Karpas-422 (cell line): ENCODE data around the genes PLOD3 and CUX1.

- PRO-cap = no peak
- RAMPAGE, long total RNA = no peak
Measured at GRCh38 chr7:100896478-100897542, 1.1 kb upstream of the ACHE start.

DNA sequence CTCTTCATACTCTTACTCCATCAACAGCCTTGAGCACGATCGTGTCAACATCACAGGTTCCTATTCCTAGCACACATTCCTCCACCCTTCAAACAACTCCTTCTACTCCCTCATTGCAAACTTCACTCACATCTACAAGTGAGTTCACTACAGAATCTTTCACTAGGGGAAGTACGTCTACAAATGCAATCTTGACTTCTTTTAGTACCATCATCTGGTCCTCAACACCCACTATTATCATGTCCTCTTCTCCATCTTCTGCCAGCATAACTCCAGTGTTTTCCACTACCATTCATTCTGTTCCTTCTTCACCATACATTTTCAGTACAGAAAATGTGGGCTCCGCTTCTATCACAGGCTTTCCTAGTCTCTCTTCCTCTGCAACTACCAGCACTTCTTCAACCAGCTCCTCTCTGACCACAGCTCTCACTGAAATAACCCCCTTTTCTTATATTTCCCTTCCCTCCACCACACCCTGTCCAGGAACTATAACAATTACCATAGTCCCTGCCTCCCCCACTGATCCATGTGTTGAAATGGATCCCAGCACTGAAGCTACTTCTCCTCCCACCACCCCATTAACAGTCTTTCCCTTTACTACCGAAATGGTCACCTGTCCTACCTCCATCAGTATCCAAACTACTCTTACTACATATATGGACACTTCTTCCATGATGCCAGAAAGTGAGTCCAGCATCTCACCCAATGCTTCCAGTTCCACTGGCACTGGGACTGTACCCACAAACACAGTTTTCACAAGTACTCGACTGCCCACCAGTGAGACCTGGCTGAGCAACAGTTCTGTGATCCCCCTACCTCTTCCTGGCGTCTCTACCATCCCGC, 9.5 kb upstream of the MUC12 start:
- PRO-cap = no peak
- RAMPAGE, long total RNA = no peak

- PRO-cap = no peak
- RAMPAGE, long total RNA = no peak
Measured at GRCh38 chr7:101090491-101090861, 5.2 kb downstream of the TRIM56 start.

DNA sequence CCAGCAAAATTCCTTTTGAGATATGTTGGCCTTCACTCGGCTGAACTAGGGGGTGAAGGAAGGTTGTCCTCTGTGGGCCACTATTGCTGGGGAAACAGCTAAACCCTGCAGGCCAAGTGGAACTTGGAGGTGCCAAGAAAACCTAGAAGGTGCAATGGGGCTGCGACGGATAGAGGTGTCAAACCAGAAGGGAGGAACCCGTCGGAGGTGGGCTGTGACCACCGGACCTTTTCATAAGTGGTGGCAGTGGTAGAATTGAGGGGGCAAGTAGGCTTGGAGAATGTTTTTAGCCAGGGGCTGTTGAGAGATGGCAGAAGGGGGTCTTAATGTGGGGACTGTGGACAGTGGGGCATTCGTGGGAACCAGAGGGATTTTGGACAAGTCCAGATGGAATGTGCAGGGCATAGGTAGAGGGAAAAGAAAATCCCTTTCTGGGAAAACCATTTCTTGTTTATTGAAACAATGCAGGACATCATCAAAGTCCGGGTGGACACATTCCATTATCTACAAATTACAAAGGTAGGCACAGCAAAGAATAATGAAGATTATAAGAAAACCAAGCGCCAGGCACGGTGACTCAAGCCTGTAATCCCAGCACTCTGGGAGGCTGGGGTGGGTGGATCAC, 5.7 kb downstream of the TRIM56 start:
- PRO-cap = no peak
- RAMPAGE, long total RNA = no peak

DNA sequence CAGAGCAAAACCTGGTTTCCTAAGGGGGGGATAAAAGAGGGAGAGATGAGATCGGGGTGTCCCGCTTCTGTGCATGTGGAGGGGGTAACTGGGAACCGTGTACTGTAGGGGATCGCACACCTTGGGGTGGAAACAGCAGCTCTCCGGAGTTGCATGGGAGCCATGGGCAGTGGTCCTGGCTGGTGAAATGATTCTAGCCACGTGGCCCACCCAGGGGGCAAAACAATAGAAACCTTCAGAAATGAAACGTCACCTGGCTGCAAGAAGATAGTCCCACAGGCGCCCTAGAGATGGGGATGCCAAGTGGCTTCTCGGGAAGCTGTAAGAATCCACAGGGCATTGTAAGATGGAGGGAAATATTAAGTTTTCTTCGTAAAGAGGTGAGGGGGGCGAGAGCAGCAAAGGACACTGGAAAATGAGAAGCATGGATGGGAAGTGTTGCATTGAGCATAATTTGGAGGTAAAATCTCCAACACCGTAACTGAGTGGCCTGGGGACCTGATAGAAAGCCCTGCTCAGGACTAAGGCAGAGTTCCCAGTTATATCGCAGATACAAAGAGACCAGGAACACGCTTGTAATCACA, 10.2 kb downstream of the TRIM56 start:
- PRO-cap = no peak
- RAMPAGE, long total RNA = no peak

DNA sequence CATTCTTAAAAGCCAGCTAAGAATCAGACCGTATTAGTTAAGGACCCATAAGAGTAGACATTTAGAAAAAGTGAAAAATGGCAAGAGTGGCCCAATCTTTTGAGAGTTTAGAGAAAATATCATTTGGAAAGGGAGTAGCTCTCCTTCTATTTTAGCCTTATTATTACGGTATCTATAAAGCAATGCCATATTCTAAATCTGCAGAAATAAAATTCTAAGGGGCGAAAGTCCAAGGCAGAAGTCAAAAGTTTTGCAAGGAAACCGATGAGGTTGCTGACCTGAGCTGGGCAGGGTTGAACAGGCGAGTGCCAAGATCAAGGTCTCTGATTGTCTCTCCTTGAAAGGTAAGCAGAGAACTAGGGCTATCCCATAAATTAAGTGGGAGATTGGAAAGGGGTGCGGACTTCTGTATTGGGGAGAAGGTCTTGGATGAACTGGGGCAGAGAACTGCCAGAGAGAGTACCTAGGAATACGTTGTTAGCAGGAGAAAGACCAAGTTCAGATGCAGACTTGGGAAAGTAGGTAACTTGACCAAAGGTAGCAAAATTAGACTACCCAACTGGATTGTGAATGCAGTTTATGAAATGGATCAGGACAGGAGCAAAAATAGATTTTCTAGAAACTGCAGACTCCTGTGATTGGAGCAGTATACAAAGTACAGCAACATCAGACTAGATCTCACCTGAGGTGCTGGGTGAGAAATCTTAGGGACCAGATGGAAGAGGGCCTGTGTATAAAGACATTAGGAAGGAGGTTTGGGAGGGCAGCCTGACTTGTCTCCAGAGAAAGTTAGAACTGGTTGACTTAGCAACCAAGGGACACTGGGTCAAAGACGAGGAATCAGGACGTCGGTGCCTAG, 11.9 kb downstream of the TRIM56 start:
- PRO-cap = no peak
- RAMPAGE, long total RNA = no peak

GRCh38 chr7:101104173-101104625, 18.9 kb downstream of the TRIM56 start:
- PRO-cap = no peak
- RAMPAGE, long total RNA = no peak

GRCh38 chr7:101173385-101173798, 6.7 kb downstream of the NAT16 start:
- PRO-cap = no peak
- RAMPAGE, long total RNA = no peak

- PRO-cap = bidirectional peak, plus-strand start at chr7:101217670, minus-strand start at chr7:101217588
- RAMPAGE, long total RNA = no peak
Measured at GRCh38 chr7:101217159-101217859, at the start of gene PLOD3. PLOD3 (minus strand) TSS chr7:101217581.

DNA sequence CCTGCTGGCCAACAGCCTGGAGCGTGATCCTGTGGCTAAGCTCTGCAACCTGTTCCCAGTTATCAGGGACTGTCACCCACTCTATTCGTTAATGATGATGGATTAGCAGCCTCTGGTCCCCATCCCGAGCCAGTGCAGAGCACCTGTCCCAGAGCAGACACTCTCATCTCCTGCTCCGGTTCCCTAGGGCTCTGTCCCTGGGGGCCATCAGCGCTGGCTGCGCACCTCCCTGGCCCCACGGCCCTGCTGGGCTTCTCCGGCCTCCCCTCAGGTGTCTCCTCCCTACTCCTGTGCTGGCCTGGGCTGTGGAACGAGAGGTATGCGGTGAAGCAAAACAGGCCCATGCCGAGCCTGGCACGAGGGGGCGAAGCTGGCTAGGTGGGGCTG, 1.1 kb upstream of the CLDN15 start:
- PRO-cap = no peak
- RAMPAGE, long total RNA = no peak

DNA sequence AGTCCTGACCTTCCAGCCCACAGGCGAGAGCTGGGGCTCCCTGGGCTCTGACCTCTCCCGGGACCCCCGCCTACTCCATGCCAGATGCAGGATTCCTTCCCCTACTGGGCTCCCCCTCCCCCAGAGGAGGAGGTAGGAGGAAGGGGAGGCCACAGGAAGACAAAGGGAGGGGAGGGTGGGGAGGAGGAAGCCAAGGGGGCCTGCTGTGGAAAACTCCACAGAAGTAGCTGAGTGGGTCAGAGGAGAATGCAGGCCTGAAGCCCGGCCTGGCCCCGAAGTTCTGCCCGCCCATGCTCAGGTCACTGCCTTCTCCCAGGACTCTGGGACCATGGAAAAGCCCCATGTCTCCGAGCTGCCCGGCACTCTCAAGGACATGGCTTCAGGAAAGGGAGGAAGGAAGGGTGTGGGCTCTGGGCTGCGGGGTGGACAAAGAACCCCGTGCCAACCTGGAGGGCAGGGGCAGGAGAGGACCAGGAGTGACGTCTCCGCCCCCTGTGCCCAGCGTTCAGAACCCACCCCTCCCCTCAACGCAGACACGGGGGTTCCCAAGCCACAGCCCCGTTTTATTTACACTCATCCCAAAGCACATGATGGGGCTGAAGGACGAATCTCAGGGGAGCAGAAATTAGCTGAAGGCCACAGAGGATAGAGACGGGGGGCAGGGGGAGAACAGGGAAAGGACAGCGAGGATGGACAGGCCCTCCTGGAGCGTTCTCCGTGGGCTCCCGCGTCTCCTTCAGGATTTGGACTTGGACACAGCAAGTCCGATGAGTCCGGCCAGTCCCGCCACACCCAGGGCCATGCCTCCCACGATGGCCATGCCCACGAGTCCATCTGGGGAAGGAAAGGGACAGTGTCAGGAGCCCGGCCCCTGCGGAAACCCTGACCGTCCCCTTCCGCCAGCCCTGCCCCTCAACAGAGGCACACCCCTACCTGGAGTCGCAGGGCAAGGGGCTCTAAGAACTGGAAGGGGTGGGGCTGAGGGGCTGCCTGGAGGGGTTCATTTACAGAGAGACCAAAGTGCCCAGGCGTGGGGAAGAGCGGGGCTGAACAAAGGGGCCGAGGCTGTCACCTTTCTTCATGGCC, 1.8 kb upstream of the CLDN15 start:
- PRO-cap = no peak
- RAMPAGE, long total RNA = no peak

DNA sequence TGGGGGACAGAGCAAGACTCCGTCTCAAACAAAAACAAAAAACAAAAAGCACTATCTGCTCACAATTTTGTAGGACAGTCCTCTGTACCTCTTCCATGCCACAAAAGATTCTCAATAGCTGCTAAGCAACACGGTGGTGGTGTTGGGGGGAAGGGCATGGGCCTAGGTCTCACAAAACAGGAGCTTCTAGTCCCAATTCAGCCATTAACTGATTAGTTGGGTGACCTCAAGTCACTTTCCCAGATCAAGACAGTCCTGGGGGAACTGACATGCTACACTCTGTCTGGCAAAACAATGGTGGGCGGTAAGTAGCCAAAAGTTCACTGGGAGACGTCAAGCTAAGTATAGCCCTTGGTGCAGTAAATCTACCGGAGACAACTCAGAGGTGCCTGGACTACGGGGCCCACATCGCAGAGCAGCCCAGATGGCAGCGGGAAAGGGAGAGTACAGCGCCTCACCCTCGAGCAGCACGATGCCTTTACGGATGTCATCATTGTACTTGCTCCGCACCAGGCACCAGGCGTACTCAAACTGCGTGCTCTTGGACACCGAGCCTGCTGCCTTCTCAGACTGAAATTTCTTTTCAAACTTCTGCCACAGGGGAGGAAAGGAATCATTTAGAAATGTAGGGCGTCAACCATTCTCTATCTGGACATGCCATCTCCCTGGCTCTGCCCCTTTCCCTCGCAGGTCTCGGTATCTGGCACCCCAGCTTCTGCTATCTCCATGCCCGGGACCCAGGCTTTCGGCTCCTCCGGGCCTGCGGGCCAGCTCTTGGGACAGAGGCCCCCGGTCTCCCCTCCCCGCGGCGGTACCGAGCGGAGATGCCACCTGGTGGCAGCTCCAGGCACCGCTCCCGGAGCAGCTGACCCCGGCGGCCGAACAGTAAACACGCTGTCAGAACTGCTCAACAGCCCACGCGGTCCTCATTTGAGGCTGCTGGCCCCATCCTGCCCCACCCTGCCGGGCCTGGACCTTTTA, 1.0 kb downstream of the FIS1 start:
- PRO-cap = no peak
- RAMPAGE, long total RNA = no peak

DNA sequence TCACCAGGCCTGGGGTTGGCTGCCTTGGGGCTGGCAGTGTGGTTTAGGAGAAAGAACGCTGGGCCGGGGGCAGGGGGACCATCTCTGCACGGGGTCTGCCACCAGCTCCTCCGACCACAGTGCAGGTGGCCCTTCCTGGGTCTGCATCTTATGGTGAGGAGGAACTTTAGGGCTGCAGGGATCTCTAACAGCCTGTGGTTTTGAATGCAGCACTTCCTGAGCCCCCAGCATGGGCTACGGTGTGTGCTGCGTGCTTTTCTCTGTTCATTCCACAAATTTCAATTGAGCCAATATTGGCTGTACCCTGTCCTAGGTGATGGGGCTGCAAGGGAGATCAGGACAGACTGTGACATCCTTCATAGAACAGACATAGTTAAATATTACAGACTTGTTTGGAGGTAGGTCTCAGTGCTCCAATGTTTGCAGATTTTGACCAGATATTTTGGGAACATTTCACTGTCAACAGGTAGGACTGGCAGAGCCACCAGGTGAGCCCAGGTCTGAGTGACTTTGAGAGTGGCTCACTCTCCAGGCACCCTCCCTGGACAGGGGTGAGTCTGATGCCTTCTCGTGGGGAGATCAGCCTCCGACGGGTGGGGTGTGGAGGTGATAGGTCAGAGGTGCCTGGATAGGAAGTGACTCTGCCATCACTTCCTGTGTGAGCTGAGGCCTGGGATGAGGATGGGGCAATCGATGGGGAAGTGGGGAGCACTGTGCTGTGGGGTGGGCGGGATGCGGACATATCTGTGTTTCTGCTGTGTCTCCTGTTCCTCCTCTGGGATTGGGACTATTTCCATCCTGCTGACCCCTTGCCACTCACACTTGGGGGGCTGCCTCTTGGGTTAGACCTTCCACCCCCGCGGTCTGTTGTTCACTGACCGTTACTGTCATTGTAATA, 34.8 kb downstream of the IFT22 start:
- PRO-cap = no peak
- RAMPAGE, long total RNA = no peak

GRCh38 chr7:101437069-101437704, 74.5 kb downstream of the COL26A1 start:
- PRO-cap = no peak
- RAMPAGE, long total RNA = no peak

GRCh38 chr7:101743050-101744075, 74.1 kb upstream of the CUX1 start:
- PRO-cap = no peak
- RAMPAGE, long total RNA = no peak

- PRO-cap = no peak
- RAMPAGE, long total RNA = no peak
Measured at GRCh38 chr7:101754449-101755318, 62.7 kb upstream of the CUX1 start.

DNA sequence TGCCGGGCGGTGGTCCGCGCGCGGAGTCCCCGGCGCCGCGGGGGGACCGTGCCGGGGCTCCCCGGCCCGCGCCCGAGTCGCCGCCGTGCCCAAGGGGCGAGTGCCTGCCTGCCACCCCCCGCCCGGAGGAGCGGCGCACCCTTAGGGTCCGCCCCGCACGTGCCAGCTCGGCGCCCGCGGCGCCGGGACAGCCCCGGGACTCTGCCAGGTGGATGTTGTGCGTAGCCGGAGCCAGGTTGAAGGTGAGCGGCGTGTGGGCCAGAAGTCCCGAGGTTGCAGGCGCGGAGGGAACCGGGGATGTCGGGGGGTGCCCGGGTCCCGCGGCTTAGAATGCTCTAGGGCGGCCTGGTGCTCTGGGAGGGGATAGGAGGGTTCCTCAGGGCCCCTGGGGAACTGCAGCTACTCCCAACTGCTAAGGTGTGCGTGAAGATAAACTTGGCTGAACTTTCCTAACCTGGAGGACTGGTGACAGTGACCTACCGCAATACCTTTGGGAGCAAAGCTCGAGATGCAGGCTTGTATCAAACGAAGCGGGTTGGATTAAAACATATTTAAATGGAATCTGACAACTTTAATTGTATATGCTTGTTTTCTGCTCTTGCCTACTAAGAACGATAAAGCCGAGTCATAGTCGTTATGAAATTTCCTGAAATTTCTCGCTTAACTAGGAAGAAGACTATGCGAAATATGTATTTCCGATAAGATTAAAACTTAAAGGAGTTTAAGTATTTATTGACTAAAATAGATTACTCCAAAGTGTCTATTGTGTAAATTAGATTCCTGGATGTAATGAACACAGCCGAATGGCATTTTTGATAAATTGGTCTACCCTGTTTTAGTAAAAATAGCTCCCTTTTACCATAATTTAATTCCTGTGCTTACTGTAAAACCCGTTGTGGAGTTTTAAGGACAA, at the start of gene CUX1:
CUX1 (plus strand) TSS at position 199 of the 913 bp plus-strand sequence.
- PRO-cap = bidirectional peak, plus-strand start at position 442 of the sequence, minus-strand start at position 332 of the sequence
- RAMPAGE, long total RNA = no peak

GRCh38 chr7:101857400-101857560, 39.9 kb downstream of the CUX1 start:
- PRO-cap = no peak
- RAMPAGE, long total RNA = no peak

- PRO-cap = no peak
- RAMPAGE, long total RNA = no peak
Measured at GRCh38 chr7:101926801-101927247, 109.4 kb downstream of the CUX1 start.

GRCh38 chr7:101945325-101945743, 127.9 kb downstream of the CUX1 start:
- PRO-cap = no peak
- RAMPAGE, long total RNA = no peak